Tibial artery (tissue), 1 donor: ENCODE measurements around the gene PDCD2.

GRCh38 chr6:169167779-169168706 lies 85.6 kb downstream of the THBS2 start:
- PRO-cap = bidirectional peak, plus-strand start at chr6:169168113, minus-strand start at chr6:169168010

DNA sequence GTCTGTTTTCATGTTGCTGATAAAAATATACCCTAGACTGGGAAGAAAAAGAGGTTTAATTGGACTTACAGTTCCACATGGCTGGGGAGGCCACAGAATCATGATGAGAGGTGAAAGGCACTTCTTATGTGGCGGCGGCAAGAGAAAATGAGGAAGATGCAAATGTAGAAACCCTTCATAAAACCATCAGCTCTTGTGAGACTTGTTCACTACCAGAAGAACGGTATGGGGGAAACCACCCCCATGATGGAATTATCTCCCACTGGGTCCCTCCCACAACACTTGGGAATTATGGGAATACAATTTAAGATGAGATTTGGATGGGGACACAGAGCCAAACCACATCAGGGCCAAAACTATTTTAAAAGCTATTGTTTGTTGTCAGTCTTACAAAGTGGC lies 71.0 kb downstream of the THBS2 start:
- PRO-cap = no peak

GRCh38 chr6:169252021-169252665 lies 1.5 kb downstream of the THBS2 start:
- PRO-cap = unidirectional peak, minus-strand start at chr6:169252149

DNA sequence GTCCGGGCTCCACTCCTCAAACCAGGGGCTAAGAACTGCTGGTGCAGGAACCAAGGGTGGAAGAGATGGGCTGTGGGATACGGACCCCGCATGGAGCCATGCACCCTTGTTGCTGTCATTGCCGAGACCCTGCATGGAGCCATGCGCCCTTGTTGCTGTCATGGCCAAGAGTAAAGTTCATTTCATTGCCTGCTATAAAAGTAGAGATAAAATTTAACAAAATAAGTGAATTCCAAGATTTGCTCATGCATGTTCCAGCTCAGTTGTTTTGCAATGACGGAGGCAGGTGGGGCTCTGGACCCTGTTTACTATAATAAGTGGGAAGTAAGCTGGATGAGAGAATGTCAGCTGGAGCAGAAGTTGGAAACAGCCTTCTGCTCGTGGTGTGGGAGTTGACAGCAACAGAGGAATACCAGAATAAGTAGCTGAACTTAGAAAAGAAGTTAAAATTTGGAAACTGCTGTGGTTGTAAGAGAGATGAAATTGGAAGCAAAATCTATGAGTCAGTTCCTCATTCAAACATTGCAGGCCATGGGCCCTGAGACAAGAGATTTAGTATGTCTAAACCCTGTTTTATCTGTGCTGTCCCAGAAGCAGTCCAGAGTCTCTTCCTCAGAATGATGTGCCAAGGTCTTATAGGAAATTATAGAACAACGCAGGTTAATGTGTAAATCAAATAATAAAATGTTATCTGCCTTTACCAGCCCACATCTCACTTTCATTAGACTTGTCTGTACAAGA lies 15.7 kb upstream of the THBS2 start:
- PRO-cap = no peak

DNA sequence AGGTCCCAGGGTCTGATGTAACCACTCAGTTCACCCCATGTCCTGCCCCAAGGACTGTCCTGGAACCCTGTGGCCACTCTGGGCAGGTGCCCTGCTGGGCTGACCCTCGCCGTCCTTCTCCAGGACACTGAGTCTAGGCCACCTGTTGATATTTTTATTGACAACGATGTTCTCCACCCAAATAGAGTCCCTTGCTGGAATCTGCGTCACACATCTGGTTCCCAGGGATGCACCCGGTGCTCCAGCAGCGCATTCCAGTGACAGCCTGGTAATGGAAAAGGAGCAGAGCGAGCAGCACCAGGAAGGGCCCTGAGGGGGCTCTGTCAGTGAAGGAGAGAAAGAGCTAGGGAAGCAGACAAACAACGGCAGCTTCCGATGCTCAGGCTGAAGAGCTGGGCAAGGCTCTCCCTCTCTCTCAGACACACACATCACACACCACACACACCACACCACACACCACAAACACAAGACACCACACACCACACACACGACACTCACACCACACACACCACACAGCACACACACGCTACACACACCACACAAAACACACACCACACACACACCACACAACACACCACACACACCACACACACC lies 117.8 kb upstream of the THBS2 start:
- PRO-cap = no peak

DNA sequence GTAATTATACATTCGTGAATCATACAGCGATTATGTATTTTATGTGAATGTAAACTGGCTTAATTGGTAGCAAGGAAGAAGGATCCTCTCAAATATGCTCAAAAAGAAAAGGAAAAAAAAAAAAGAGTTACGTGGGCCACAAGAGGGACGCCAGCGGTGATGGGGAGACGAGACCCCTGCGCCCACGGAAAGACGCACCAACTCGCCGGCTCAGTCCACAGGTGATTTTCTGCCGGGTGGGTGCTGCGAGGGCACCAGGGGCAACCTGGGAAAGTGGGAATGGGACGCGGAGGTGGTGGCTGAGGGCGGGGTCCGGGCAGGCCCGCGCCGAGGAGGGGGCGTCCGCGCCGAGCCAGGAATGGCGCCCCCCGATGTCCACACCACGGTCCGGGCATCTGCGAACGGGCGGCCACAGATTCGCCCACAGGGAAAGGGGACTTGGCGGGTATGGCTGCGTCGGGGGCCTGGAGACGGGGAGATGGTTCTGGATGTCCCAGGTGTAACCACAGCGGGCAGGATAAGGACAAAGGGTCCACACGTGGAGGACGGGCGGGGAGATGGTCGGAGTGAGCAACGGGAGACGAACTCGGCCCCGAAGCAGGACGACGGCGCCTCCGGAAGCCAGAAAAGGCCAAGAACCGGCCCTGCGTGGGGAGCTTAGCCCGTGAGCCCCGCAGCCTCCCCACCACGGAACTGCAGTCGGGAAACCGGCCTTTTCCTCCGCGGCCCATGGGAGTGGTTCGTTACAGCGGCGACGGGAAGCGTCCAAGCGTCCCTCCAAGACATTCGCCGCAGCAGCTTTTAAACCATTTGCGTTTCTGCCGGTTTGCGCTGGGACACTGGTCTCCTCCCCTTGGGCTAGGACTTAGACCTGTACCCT lies 124.6 kb downstream of the WDR27 start:
- PRO-cap = unidirectional peak, plus-strand start at position 284 of the sequence

DNA sequence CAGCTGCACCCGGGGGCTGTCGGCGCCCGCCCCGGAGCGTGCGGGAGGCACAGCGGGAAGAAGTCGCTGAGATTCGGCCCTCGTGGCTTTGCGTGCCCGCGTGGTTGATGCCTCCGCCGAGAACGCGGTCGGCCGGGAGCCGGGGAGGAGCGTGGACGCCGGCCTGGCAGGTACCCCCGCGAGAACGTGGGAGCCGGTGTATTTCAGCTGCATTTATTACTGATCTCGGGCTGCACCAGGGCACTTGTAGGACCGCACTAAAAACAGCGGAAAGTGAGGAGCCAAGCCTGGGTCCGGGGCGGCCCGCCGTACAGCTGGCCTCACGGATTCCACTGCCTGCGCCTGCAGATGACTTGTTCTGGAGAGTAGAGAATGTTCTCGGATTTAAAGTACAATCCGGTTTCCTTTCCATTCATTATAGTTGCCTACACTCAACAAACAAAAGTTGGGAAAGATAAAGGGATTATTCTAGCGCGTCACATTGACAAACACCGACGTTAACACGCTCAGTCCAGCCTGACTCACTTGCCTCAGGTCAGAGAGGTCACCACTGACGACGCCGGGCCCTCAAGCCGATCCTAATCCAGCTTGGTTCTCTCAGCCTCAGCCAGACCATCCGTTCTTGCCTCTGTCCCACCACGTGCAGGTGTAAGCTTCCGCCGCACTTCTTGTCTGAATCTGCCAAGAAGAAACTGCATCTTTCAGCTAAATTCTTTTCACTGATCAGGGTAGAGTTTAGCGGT lies 763 bp upstream of the PHF10 start:
- PRO-cap = bidirectional peak, plus-strand start at position 610 of the sequence, minus-strand start at position 360 of the sequence

DNA sequence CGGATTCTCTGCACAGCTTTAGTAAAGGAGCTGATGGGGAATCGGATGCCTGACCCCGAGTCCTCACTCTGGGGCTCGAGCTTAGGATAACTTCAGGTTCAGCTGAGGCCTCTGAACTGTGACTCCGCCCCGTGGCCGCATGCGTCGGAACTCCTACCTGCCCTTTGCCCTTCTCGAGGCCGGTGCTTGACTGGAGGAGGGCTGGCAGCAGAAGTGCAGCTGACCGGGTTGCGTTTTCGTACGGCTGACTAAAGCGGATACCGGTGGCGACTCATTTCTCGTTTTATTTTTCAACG lies 38.4 kb downstream of the ERMARD start:
- PRO-cap = no peak

GRCh38 chr6:170085769-170086218 lies 205.1 kb downstream of the DLL1 start:
- PRO-cap = no peak

DNA sequence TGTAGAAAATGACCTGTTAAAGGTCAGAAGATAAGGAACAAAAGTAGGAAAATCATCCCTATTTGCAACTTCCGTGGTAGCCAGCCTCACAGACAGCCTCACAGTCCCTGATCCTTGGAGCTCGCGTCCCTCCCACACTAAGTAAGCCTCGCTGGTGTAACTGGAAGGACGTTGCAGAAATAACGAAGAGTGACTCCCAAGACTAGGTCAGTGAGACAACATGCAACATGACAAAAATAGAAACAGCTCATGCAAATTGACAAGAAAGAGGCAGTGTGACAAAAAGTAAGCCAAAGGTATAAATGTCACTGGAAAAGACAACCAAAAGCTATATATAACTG lies 164.4 kb downstream of the DLL1 start:
- PRO-cap = no peak

DNA sequence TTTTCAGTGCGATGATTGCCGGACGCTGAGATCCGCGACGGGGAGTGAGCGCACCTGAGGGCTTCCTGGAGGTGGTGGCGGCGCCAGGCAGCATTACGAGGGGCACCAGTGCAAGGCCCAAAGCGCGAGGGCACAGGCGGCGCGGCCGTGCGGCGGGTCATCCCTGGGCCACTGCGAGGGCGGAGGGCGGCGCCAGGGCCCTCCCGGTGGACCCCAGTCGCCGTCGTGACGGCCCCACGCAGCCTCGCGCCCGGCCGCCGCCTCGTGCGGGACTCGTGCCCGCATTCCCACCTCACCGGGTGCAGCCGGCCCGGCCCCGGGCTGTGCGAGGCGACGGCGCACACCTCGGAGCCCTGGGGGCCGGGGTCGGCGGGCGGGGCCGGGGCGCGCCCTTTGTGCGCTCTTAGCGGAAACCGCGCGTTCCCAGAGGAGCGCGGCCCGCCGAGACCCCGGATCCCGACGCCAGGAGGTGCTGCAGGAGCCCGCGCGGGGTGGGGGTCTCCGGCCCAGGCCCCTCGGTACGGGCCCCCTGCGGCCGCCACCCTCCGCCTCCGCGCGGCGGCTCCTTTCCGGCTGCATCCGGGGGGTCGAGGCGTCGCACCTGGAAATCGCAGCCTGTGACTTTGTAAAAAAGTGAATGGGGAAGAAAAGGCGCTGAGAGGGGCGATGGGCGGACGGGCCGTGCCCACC lies 5.5 kb upstream of the DLL1 start:
- PRO-cap = no peak

- PRO-cap = no peak
Measured at GRCh38 chr6:170296958-170297714, 6.3 kb upstream of the DLL1 start.

GRCh38 chr6:170384166-170385116 lies 77.9 kb downstream of the FAM120B start:
- PRO-cap = no peak

GRCh38 chr6:170583401-170583884 lies 994 bp downstream of the PDCD2 start:
- PRO-cap = no peak

- PRO-cap = bidirectional peak, plus-strand start at chr6:170584761, minus-strand start at chr6:170584637
Measured at GRCh38 chr6:170583885-170584986, at the start of gene PDCD2. PDCD2 (minus strand) TSS chr6:170584637.